B cell (primary cell): ENCODE measurements around a stretch of chr18.

GRCh38 chr18:35616709-35617418, 35.3 kb downstream of the GALNT1 start:
- PRO-cap = bidirectional peak, plus-strand start at chr18:35617114, minus-strand start at chr18:35617001
- CAGE, long polyA plus RNA = no peak

GRCh38 chr18:35702875-35703143, 121.3 kb downstream of the GALNT1 start:
- PRO-cap = no peak
- CAGE, long polyA plus RNA = no peak

- PRO-cap = no peak
- CAGE, long polyA plus RNA = no peak
These were observed 149.1 kb downstream of the GALNT1 start for GRCh38 chr18:35730494-35731121.

- PRO-cap = no peak
- CAGE, long polyA plus RNA = no peak
These were observed 190.0 kb downstream of the GALNT1 start for GRCh38 chr18:35771532-35771926.

- PRO-cap = no peak
- CAGE, long polyA plus RNA = no peak
These were observed 44.9 kb downstream of the RPRD1A start for GRCh38 chr18:36021993-36023391.

GRCh38 chr18:36140635-36141405, 11.1 kb downstream of the ELP2 start:
- PRO-cap = no peak
- CAGE, long polyA plus RNA = no peak

- PRO-cap = no peak
- CAGE, long polyA plus RNA = no peak
These were observed 26.7 kb downstream of the ELP2 start for GRCh38 chr18:36156438-36156728.

DNA sequence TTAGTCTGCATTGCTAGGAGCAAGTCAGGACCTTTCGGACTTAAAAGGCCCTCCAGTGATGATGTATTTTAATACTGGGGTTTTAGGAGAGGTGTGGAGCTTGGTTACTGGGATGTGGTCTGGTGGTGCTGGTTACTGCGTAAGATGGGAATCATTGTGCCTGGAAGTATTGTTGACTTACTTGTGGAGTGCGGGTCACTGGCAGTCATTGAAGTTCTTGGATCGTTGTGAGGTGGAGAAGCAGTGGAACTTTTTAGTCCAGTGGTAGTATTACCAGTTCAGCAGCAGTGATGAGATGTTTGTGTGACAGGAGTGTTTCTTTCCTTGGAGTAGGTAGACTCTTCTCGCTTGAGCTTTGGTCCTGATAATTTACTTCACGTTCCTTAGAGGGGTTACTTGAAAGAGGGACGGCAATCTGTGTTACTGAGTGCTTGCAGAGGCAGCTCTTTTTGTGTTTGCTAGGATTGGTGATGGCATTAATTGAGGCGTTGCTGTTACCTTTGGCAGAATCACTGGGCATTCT, 761 bp downstream of the KIAA1328 start:
- PRO-cap = no peak
- CAGE, long polyA plus RNA = no peak

DNA sequence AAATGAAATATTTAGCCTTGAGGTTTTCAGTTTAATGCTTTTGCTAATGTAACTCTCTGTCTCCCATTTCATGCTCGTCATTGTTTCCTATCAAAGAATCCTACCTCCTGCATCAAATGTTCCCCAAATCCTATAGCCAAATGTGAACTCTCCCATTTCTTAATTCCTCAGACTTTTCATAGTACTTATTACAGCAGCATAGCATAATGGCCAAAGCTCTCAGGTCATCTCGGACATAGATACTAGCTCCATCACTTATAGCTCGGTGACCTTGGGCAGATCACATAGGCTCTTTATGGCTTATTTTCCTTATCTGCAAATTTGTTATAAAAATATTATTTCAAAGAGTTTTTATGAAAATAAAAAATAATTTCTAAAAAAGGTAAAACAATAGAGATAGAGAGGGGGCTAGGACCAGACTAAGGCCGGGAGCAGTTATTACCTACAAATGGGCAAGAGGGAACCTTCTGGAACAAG, 341.6 kb downstream of the KIAA1328 start:
- PRO-cap = unidirectional peak, minus-strand start at position 293 of the sequence
- CAGE, long polyA plus RNA = no peak

DNA sequence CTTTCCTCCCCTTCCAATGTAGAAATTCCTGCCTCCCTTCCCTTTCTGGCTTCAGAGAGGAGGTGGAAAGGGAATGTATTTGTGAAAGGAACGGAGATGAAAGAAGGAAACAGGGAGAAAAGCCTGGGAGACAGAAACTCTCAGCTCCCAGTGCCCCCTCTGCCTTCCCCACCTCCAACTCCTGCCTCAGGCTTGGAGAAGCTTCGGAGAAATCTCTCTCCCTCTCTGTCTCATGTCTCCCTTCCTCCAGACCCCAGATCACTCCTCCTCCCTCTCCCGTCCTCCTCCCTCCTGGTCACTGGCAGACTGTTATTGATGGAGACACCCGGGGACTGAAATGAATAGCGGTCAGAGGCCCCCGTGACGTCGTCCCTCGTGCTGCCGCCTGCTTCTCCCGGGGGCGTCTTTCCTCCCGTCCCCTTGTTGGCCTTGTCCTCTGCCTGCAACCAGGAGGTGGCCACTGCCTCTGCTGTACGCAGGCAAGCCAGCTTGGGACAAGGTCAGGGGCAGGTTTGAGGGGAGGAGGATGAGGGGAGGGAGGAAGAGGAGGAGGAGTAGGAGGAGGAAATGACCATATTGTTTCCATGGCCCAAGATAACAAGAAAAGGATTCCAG, 78.3 kb downstream of the CELF4 start:
- PRO-cap = no peak
- CAGE, long polyA plus RNA = no peak

DNA sequence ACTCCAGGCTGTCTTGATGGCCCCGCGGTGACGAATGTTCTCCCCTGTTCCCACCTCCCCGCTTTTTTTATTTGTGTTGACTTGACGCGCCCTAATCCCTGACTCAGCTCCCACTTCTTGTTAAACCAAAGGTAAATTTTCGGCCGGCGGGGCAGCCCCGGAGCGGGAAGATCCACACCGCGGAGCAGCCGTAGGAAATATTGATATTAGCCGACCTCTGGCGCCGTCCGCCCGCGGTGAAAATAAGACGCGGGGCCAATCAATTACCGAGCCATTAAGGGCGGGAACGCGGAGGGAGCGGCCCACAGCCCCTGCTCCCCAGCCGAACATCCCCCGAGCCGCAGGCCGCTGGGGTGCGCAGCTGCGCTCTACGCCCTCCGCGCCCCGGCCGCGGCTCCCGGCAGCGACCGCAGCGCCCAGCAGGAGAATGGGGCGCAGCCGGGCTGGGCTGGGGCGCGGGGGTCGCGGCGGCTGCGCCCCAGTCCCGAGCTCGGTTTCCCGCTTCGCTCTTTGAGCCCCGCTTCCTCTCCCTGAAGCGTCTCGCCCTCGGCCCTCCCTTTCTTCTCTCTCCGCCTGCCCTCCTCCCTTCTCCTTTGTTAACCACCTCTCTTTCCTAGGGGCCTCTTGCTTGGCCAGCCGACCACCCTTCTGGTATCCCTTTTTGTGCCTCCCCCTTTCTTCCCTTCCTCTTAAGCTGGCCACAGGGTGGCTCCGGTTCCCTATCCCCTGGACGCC, 41.0 kb downstream of the CELF4 start:
- PRO-cap = no peak
- CAGE, long polyA plus RNA = no peak

GRCh38 chr18:37577426-37577839, 11.8 kb upstream of the CELF4 start:
- PRO-cap = no peak
- CAGE, long polyA plus RNA = no peak

- PRO-cap = no peak
- CAGE, long polyA plus RNA = no peak
These were observed 1152.9 kb upstream of the CELF4 start for GRCh38 chr18:38718569-38718861.

- PRO-cap = no peak
- CAGE, long polyA plus RNA = no peak
These were observed 1769.9 kb upstream of the CELF4 start for GRCh38 chr18:39335477-39335825.

GRCh38 chr18:39800162-39800490, 2154.9 kb upstream of the PIK3C3 start:
- PRO-cap = no peak
- CAGE, long polyA plus RNA = no peak

GRCh38 chr18:39841441-39842336, 2113.3 kb upstream of the PIK3C3 start:
- PRO-cap = no peak
- CAGE, long polyA plus RNA = no peak

DNA sequence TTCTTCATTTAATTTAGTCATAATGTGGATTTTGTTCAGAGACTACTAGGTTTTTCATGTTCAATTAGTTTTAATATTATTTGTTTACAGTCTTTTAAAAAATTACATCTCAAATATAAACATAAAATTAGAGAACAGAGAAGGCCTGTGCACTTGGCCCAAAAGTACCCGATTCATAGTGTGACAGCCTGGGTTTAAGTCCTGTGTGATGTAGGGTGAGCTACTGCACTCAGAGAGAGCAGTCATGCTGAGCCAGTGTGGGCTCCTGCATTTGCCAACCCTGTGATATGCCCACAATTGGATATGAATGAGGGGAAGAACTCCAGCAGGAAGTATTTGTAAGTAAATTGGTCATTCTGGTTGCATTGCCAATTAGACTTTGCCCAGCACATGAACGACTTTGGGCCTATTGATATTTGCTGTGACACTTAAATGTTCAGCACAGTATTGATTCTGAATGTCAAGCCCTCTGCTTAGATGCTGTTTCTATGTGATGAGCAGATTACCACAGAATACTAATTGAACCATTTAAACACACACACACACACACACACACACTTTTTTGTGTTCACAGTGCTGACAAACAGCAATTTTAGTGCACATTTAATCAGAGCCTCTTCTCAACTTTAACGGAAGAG, 570.8 kb downstream of the PIK3C3 start:
- PRO-cap = no peak
- CAGE, long polyA plus RNA = no peak

- PRO-cap = no peak
- CAGE, long polyA plus RNA = no peak
These were observed 408.8 kb downstream of the RIT2 start for GRCh38 chr18:42706532-42707185.

DNA sequence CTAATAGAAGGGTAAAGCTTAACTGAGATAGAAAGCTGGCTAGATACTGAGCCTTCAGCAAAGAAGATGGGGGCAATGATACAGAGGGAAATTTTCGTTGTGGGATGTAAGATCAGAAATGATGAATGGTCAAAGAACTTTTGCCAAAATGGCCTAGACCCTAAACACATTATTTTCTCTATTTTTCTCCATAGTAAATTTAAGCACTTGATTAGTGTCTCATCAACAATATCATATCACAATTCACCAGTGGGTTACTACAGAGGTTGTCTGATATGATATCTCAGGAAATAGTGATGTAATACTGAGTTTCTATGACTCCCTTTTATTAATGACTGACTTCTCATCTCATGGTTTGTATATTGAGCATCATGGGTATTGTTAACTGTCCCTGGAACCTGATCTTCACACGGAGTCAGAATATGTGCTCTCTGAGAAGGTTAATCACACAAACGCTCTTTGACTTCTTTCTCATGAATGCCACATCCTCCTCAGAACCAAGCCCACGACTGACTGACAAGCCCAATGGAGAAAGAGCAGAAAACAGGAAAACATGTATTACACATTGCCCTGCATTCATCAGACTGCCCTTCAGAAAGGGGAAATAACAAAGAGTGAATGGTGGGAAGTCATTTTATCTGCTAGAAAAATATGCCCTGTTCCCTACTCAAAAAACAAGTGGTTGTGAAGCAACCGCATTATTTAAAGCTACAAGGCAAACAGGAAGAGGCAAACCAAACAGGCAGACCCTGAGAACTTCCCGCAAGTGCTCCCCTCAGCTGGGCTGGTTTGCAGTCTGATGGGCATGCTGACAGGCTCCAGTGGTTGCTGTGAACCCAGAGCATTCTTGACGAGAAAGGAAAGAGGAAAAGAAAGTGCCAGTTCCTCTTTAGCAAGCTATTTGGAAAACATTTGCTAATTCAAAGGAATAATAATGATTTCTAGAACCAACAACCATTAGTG, 173.0 kb upstream of the SETBP1 start:
- PRO-cap = unidirectional peak, minus-strand start at position 609 of the sequence
- CAGE, long polyA plus RNA = no peak

- PRO-cap = no peak
- CAGE, long polyA plus RNA = no peak
These were observed 28.9 kb downstream of the SETBP1 start for GRCh38 chr18:44709476-44710091.